Non-pigmented ciliary epithelial cell (primary cell): ENCODE measurements around the gene NRP1.

GRCh38 chr10:30849114-30849815 lies 182.4 kb downstream of the ZNF438 start:
- RRBS = no CpG with 5 or more reads among the region's 2 CpGs

- RRBS = no CpG with 5 or more reads among the region's 8 CpGs
Measured at GRCh38 chr10:30973611-30974175, 58.0 kb downstream of the ZNF438 start.

GRCh38 chr10:31004922-31005395 lies 26.7 kb downstream of the ZNF438 start:
- RRBS = no CpG with 5 or more reads among the region's 3 CpGs

GRCh38 chr10:31320171-31321128 lies 1.4 kb downstream of the ZEB1 start:
- RRBS = 2% methylated on average over 26 of the region's 82 CpGs

DNA sequence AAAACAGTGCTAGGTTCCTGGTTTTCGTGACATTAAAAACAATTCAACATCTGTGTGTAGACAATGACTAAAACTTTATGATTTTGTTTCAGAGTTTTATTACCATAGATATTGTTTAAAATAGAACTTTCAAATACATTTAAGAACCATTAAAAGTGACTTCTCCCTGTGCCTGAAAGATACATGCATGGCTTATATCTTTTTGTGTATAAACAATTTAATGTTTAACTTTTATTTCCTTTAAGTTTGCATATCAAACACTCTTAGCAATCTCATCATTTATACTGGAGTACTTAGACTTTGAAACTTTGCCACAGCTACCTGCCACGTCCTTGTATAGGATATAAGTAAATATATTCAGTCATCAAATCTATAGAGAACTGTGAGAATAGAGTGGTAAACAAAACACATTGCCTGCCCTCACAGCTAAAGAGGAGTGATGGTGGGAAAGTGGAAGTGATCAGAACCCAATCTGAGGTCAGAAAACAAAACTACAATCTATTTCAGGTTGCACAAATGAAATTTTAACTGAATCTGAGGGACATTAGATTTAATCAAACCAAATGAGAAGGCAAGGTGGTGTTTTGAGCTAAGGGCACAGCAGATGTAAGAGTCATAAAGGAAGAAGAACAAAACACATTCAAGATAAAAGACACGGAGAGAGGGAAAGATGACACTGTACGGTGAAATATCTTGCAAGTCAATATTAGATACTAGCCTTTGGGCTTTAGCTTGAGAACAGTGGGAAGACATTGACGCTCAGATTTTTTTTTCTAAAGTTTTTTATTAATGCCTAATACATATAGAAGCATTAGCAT lies 74.8 kb downstream of the ZEB1 start:
- RRBS = no CpG with 5 or more reads among the region's 5 CpGs

- RRBS = no CpG with 5 or more reads among the region's 5 CpGs
Measured at GRCh38 chr10:31701669-31702153, 226.9 kb downstream of the ARHGAP12 start.

- RRBS = 2% methylated on average over 18 of the region's 48 CpGs
Measured at GRCh38 chr10:31759661-31760243, 168.9 kb downstream of the ARHGAP12 start.

- RRBS = no CpG with 5 or more reads among the region's 1 CpG
Measured at GRCh38 chr10:31872585-31872870, 56.1 kb downstream of the ARHGAP12 start.

GRCh38 chr10:32039047-32039628 lies 17.1 kb downstream of the KIF5B start:
- RRBS = no CpG with 5 or more reads among the region's 2 CpGs

GRCh38 chr10:32292854-32293273 lies 54.1 kb downstream of the EPC1 start:
- RRBS = no CpG with 5 or more reads among the region's 4 CpGs

DNA sequence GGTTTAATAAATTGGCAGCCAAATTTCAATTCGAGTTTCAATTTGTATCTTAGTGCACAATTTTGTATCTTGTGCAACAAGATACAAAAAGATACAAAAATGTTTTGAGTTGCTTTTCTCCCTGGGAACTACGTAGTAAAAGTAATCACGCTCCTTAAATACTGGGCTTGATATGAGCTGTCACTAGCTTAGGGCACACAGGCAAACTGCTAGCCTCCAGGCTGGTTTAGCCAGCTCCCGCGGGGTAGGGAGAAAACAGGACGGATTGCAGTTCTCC lies 1.3 kb upstream of the EPC1 start:
- RRBS = no CpG with 5 or more reads among the region's 6 CpGs

DNA sequence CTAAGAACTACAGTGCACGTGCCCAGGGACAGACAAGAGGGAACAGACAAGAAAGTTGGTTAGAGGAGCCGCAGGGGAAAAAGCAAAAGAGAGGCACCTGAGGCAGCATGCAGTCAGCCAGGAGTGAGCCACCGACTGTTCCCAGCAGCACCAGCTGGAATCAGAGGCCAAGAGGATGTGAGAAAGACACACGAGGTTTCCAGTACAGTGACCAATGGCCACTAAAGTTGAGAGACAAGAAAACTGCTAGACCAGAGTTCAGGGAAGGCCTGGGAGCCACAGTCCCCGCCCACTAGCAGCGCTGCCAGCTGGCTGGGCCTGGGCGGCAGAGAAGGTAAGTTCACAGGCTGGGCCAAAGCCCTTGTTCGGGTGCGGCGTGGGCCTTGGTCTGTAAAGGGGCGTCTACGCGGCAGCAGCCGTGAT lies 14.0 kb downstream of the ITGB1 start:
- RRBS = no CpG with 5 or more reads among the region's 14 CpGs

DNA sequence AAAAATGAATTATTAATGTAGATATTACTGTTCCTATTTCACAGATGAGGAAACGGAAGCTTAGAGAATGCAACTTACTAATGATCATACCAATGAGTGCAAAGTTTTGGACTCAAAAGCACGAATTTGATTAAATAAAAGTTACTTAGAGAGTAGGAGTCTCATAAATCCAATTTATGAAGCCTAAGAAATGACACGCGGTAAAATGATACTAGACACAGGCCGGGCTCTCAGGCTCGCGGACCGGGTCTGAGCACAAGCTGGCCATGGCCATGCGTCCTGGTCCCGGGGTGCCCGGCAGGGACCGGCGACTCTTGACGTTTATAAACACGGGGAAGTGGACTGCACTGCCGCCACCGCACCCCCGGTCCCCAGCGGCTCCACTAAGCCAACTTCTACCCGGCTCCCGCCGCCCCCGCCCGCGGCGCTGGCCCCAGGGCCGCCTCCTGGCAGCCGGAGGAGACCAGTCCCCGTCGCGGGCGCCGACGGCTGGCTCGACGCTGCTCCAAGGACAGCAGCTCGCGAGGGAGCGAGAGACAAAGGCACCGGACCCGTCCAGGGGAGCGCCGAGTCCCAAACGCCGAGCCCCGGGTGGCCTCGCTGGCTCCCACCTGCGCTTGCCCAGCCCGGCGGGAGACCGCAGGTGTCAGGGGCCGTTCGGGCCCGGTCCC lies 747 bp downstream of the ITGB1 start:
- RRBS = 1% methylated on average over 40 of the region's 54 CpGs

GRCh38 chr10:32957819-32957984 lies 328 bp downstream of the ITGB1 start:
- RRBS = 2% methylated on average over 8 of the region's 20 CpGs

DNA sequence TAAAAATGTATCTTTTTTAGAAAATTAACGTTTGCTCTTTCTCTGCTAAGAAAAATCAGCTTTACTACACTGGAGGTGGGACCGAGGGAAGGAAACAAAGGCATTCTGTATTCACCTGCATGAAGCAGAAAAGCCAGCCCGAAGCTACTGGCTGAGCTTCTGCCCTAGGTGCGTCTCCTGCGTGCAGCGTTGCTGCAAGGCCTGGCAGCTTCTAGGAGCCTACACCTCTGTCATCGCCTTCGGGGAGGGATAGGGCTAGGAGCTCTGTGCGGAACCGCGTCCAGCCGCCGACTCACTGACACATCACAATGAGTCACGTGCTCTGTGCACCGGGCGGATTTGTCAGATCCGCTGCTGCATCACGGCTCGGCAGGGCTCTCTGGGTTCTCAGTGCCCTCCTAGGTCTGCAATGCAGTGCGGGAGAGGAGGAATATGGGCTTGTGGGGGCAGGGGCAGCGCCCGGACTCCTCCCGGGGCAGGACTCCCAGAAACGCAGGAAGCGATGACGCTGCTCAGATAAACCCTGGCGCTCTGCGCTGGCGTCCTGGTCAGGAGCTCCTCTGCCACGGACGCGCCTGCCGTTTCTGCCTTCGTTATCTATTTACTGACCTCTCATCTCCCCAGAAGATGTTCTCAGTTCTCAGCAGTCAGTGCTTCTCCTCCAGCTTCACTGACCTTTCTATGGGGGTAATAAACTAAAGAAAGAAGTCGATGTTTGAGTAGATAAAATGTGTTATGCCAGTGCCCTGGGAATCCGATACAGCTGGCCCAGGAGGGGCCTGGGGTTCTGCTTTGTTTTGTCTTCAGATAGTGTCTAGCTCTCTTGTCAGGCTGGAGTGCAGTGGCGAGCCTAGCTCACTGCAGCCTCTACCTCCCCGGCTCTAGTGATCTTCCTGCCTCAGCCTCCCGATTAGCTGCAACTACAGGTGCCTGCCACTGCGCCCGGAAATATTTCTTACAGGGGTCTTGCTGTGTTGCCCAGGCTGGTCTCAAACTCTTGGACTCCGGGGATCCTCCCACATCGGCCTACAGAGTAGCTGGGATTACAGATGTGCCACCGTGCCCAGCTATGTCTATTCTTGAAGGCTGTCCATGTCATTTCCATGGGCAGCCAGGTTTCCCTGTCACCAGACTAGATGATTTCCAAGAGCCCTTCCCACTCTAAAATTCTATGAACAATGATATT lies 22.7 kb upstream of the ITGB1 start:
- RRBS = no CpG with 5 or more reads among the region's 44 CpGs

DNA sequence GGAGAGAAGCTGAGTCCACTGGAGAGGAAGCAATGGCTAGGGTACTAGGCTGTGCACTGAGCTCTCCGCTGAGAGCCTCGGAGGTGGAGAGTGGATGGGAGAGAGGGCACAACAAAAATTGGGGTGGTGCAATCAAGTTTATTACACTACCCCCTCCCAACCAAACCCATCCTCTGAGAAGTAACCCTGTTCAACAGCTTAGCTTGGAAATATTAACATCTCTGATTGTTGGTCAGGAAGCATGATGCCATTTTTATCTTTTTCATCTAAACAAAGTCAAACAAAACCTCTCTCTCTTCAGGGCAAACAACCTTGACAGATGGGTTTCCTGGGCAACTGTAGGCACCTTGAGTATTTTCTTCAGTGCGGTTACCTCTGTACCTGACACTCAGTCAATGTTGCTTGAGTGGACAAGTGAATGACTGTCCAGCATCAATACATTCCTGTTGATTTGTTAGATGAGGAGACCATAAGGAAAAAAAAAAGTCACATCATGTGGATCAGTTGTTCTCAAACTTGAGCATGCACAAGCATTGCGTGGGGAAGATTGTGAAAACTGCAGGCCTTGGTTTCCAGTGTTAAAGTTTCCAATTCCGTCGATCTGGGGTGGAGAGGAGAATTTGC lies 183.6 kb downstream of the NRP1 start:
- RRBS = no CpG with 5 or more reads among the region's 6 CpGs

DNA sequence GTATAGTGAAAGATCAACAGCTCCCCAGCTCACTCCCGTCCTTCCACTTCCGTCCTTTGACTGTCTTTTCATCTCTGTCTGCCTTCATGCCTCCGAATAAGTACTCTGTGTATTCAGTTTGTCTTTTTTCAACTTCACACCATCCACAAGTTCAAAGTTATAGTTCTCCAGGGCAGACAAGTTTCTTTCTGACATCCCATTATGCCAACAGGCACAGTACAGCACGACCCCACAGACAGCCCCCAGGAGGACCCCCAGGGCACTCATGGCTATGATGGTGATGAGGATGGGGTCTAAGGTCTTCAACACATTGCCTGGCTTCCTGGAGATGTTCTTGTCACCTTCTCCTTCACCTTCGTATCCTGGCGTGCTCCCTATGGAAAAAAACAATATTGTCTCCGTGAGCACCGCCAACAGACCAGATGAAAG lies 154.5 kb downstream of the NRP1 start:
- RRBS = no CpG with 5 or more reads among the region's 8 CpGs

DNA sequence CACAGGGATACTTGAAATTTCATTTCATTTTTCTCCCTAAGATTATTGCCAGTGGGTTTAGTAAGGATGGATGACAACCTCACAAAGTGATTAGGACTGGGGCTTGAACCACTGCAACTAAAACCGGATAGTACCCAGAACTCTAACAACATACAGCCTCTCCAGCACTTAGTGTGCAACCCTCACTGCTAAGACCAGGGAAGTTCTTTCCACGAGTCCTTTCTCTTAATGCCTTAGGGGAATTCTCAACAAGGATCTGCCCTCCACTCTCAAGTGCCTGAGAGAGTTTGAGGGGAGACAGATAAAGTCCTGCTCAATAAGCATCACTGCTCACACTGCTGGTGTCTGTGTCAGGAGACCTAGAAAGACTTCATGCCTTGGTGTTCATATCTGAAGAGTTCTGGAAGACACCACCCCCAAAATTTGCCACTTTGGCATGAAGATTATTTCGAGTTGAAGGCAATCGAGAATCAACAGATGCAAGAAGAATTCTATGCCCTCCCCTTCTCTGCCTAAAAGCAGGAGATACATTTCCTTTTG lies 104.5 kb downstream of the NRP1 start:
- RRBS = no CpG with 5 or more reads among the region's 4 CpGs

DNA sequence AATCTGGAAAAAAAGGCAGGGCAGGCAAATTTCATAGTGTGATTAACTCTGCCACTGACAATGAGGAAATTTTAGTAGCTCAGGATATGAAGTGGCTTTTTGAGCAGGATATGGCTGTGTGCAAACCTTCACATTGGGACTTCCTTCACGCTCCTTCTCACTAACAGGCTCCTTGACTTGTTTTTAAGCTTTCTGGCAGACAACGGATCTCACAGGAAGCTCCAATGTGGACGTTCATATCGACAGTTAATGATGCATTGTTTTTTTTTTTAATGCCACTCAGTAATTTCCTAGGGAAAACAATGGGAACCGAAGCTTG lies 84.9 kb downstream of the NRP1 start:
- RRBS = no CpG with 5 or more reads among the region's 5 CpGs

DNA sequence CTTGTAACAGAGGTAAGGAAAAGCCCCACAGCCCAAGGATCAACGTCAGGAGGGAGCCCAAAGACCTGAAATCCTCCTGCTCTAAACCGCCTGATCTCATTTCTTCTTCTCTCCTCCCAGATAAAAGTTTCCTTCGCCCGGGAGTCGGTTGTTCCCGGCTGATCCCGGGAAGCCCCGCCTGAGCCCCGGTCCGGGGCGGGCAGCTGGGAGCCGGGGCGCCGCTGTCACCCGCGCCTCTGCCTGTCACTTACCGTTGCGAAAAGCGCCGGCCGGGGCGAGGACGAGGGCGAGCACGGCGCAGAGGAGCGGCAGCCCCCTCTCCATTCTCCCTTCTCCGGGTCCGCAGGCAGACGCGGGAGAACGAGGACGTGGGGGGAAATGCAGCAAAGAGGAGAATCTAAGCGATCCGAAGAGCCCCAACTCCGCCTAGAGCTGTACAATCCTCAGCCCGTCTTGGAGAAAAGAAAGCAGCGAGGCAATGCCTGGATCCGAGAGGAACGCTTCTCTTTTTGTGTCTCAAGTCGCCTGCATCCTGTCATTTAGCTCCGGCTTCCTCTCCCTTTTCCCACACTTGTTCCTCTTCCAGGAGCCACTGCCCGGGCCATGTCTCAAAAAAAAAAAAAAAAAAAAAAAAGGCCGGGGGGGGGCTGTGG lies at the start of gene NRP1:
Gene NRP1 (minus strand): TSS at position 609 of the 653 bp plus-strand sequence.
- RRBS = 1% methylated on average over 19 of the region's 44 CpGs